Mammary microvascular endothelial cell (primary cell): Measurements from ENCODE around the genes NUMBL and EGLN2.

DNA sequence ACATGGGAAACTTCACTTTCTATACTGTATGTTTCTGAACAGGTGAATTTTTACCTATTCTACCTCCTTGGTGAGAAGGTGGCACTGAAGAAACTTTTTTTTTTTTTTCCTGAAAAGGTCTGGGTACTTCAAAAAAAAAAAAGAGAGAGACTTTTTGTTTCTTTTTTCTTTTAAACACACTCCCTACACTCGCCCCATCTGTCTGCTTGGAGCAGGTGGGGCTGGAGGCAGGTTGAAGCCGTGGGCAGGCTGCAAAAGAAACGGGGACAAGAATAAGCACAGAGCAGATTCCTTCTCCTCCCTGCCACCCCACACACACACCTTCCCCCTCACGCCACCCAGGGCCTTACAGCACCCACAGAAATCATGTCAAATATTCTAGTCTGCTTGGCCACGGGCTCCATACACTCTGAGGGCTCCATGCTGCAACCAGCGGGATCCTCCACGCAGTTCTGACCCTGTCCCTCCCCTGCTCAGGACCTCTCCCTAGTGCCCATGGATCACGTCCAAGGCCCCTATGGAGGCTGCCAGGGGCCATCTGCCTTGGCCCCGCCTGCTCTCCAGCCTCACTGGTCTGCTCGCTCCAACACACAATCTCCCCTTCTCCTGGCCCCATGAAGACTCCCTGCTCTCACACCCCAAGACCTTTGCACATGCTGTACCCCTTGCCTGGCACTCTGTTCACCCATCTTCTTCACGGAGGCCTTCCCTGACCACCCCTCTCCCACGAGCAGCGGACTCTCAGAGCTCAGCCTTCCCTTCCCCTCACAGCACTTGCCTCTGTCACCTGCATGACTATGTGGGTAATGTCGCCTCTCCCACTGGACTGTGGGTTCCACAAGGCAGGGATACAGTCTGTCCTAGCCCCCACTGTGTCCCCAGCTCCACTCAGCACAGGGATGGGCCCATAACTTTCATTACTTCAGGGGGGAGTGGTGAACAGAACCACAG is 11.5 kb downstream of the AKT2 start:
- RAMPAGE, long total RNA: no peak

DNA sequence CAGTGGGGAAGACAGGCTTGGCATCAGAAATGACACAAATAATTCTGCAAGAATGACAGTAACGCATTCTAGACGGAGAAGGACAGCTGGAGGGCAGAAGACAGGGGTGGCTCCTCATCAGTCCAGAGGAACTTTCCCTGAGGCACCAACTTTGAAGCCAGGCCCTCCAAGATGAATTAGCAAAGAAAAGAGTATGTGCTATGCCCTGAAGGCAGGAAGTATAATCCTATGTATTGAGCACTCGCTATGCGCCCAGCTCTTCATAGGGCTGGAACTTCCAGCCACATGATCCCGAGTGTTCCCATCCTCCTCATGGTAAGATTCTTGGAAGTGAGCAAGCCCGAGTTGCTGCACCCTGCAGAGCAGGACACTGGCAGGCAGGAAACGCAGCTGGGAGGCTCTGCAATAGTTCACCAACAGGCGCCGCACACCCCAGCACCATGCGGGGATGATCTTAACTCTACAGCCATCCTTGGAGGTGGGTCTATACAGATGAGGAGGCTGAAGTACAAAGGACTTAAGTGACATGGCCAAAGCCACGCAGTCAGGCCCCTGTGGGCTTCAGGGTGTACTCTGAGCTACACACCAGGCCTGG is 25.3 kb downstream of the C19orf47 start:
- RAMPAGE, long total RNA: no peak

- RAMPAGE, long total RNA: no peak
Measured at GRCh38 chr19:40357841-40358117, 9.3 kb downstream of the PLD3 start.

DNA sequence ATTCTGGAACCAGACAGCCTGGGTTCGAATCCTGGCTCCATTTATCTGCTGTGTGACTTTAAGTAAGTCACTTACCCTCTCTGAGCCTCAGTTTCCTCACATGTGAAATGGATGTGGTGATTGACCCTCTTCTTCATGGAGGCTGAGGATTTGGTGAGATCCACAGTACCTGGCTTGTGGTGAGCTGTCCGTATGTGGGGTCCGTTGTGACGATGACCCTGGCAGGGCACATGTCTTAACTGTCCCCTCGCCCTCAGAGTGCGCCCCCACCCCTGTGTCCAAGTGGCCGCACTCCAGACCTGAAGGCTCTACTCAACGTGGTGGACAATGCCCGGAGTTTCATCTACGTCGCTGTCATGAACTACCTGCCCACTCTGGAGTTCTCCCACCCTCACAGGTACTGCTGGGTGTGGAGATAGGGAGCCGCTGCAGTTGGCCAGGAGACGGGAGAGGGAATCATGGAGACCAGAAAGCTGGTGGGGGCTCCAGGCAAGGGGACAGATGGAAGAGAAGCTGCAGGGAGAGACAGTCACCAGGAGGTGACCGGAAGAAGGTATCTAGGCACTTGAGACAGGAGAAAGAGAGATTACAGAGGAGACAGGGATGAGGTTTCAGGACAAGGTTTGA is 15.6 kb downstream of the HIPK4 start:
- RAMPAGE, long total RNA: no peak

- RAMPAGE, long total RNA: no peak
Measured at GRCh38 chr19:40433207-40433707, 7.5 kb upstream of the SERTAD1 start.

DNA sequence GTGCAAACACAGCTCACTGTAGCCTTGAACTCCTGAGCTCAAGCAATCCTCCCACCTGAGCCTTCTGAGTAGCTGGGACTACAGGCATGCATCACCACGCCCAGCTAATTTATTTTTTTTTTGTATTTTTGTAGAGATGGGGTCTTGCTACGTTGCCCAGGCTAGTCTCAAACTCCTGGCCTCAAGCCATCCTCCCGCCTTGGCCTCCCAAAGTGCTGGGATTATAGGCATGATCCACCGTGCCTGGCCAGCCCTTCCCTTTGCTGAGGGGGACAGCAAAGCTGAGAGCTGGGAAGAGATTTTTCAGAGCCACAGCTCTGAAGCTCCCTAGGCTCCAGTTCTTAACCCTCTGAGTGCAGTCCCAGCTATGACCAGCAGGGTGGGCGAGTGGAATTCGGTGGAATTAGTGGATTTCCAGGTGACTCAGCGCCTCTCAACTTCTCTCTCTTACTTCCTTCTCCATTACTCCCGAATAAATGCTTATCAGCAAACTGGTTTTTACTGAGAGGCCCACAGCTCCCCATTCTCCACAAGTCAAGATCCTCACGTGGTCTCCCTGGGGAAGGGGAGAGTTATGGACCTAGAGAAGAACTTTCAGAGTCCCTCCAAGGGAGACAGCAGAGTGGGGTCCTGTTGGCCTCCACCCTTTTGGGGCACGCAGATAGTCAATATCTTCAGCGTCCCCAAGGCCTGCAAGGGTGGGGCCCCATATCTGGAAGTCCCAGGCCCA is 1.2 kb downstream of the BLVRB start:
- RAMPAGE, long total RNA: no peak

- RAMPAGE, long total RNA: no peak
Measured at GRCh38 chr19:40523050-40523703, 53.5 kb upstream of the SHKBP1 start.

- RAMPAGE, long total RNA: no peak
Measured at GRCh38 chr19:40530042-40530940, 46.4 kb upstream of the SHKBP1 start.

DNA sequence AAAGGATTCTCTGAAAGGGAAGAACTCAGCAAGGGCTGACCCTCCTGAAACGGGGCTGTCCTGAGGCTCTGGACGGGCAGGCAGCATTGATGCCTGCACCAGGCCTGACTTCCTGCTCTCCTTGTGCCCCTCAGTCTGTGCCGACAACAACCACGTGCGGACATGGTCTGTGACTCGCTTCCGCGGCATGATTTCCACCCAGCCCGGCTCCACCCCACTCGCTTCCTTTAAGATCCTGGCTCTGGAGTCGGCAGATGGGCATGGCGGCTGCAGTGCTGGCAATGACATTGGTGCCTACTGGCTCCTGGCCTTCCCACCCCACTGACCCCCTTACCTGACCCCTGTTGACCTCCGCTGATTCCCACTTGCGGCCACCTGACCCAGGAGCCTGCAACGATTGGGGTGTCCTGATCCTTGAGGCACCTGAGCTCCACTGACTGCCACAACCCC is 11.8 kb downstream of the SHKBP1 start:
- RAMPAGE, long total RNA: no peak

DNA sequence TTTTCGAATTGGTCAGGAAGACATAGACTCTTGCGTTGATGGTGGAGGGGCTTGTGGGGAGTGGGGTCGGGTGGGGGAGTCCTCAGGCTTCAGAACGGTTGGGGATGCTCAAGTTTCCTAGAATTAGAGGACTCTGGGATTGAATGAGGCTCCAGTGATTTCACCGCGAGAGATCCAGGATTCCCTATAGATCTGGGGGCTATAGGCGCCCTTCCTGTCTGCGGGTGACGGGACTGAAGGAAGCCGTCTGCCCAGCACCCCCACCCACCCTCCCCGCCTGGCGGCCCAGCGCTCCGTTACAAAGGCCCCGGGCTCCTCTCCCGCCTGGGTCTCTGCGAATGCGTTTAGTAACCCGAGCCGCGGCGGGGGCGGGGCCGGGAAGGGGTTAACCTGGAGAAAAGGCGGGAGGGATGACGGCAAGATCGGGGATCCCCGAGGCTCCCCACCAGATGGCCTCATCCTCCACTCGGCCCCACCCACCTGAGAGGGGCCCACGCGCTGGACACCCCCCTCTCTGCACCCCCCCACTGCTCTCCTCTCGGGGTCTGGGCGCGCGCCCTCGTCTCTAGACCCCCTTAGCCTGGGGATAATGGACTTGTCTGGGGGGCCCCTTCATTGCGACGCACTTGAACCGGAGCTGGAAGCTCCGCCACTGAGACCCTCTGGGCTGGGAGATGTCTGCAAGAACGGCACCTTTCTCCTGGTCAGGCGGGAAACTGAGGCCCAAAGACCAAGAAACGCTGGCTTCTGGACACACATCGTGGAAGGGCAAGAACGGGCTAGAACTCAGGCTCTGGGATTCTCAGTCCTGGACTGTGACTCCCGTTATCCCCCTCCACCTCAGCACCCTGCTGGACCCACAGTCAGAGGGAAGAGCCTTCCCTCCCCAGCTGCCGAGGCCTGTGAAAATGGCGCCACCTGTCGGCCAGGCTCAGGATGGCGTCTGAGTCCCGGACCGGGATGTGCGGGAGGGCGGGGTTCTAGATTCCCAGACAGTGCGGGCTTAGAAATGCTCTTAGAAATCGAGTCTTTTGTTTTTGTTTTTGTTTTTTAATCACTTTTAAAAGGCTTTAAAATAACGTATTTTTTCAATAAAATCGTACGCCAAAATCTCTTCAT is 3.0 kb upstream of the LTBP4 start:
- RAMPAGE, long total RNA: no peak

DNA sequence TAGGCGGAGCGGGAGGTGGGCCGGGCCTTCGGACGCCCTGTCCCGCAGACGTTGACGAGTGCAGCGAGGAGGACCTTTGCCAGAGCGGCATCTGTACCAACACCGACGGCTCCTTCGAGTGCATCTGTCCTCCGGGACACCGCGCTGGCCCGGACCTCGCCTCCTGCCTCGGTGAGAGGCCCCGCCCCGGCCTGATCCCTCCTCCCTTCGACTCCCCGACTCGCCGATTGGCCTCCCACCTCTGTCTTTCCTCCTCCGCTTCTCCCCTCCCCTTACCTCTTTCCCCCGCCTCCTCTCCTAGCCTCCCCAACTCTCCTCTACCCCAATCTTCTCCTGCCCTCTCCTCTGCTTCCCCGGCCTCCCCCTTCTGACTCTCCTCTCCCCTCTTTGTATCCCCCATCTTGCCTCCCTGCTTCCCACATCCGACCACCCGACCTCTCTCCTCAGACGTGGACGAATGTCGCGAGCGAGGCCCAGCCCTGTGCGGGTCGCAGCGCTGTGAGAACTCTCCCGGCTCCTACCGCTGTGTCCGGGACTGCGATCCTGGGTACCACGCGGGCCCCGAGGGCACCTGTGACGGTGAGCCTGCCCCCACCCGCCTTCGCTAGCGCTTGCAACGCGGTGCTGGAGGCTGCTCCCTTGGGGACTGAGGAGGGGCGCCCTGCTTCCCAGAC is 12.8 kb downstream of the LTBP4 start:
- RAMPAGE, long total RNA: no peak

DNA sequence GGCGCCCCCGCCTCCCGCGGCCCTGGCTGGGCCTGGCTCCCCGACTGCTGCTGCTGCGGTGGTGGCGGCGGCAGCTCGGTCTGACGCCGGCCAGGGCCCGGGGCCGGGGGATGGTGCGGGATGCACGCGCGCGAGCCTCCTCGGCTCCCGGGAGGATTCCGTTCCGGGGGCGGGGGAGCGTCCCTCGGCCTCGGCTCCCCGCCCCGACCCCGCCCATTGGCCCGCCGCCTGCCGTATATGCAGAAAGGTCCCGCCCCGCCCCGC is at the start of gene NUMBL:
TSS of gene NUMBL (minus strand) at position 158 of the 264 bp plus-strand sequence.
- RAMPAGE, long total RNA: no peak

- RAMPAGE, long total RNA: start-site peak on the plus strand at chr19:40799185-40799236, 746 and 321 reads in 2 replicates
Measured at GRCh38 chr19:40798480-40799347, at the start of gene EGLN2. TSS of gene EGLN2 (plus strand) at chr19:40799191.

- RAMPAGE, long total RNA: no peak
Measured at GRCh38 chr19:40800677-40801268, 1.8 kb downstream of the EGLN2 start.

GRCh38 chr19:40921091-40922051 is 39.3 kb upstream of the CYP2A7 start:
- RAMPAGE, long total RNA: no peak

GRCh38 chr19:41127730-41128069 is 13.5 kb downstream of the CYP2F1 start:
- RAMPAGE, long total RNA: no peak

DNA sequence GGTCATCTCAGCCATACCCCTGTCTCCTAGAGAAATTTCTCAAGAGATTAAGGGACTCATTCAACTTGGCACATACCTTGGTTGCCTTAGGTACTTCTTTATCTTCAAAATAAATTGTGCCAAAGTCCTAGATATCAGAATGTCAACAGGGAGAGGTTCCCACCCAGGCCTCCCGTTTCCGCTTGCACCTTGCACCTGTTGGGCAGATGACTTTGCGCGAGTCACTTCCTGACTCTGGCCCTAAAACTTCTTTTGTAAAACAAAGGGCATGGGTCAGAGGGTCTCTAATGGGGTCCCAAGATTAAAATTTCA is 25.9 kb upstream of the CYP2S1 start:
- RAMPAGE, long total RNA: no peak

DNA sequence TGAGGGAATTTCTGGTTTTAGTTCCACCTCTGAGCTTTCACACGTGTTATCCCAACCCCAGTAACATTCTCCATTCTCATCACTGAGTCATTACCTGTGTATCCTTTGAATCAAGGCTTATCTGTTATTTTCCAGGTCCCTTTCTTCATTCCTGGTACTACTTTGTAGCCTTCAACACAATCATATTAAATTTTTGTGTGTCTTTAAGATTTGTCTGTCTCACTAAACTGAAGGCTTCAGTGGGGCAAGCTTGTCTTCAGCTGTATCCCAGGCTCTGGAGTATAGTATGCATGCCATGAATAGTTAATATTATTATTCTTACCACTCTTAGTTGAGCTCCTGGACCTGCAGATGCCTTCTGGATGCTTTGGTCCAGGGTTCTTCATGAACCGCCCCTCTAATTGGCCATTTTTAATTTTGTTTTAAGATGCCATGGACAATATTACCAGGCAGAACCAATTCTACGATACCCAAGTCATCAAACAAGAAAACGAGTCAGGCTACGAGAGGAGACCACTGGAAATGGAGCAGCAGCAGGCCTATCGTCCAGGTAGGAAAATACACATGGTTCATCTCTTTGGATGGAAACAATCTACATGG is 3.7 kb downstream of the HNRNPUL1 start:
- RAMPAGE, long total RNA: no peak

DNA sequence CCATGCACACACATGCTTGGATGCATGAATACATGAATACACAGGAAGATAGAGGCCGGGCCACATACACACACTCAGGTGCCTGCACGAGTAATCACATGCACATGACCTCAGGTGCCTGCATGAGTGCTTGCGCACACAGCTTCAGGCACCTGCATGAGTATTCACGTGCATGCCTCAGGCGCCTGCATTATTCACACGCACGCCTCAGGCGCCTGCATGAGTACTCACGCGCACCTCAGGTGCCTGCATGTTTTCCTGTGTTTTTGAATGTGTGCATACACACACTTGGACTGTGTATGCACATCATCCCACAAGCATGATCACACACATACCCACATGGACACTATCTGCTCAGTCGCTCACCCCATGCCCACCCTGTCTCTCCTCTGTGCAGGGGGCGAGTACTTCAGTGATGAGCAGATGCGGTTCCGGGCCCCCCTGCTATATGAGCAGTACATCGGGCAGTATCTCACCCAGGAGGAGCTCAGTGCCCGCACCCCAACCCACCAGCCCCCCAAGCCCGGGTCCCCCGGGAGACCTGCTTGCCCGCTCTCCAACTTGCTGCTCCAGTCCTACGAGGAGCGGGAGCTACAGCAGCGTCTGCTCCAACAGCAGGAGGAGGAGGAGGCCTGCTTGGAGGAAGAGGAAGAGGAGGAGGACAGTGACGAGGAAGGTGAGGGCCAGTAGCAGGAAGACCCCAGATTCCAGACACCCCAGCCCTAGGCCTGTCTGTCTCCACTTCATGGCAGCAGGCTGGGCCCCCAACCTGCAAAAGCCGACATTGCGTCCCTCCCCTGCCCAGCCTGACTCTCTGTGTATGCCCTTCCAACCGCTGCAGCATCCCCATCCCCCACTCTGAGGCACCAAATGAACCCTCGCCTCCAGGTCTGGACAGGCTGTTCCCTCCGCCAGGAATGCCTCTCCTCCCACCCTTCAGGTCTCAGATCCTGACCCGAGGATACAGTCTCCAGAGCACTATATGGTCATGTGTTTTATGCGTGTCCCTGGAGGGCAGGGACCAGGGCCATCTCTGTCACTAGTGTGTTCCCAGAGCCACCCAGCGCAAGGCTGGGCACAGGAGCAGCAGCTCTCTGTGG is 9.6 kb downstream of the CCDC97 start:
- RAMPAGE, long total RNA: no peak

GRCh38 chr19:41320522-41321448 is 10.8 kb downstream of the CCDC97 start:
- RAMPAGE, long total RNA: no peak